Jurkat, Clone E6-1 (cell line): ENCODE results near the gene C16orf96.

DNA sequence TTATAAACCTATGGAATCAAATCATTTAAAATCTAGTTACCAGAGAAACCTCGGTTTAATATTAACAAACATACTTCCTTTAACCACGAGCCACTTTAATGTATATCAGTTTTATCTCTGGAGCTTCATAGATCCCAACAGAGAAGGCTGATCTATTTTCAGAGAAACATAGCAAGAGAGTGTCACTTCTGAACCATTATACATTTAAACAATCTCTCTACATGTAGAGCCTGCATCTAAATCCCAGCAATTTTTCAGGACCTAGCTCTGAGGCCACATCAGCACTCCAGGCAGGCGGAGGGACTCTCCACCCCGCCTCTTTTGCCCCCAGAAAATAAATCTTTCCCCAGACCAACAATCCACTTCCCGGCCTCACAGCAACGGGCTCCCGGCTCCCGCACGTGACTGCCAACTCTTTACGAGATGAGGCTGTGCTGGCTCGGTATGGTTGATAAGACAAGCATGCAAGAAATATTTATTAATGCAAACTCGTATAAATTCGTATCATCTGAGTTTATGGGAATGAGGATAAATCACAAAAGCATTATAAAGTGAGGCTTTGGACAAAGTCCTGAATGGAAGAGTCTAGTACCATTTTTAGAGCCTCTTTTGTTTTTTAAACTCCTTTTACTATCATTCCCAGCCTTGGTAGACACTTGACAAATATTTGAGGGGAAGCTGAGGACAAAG is 71.6 kb downstream of the ADCY9 start:
- RRBS, result no CpG with 5 or more reads among the region's 13 CpGs

DNA sequence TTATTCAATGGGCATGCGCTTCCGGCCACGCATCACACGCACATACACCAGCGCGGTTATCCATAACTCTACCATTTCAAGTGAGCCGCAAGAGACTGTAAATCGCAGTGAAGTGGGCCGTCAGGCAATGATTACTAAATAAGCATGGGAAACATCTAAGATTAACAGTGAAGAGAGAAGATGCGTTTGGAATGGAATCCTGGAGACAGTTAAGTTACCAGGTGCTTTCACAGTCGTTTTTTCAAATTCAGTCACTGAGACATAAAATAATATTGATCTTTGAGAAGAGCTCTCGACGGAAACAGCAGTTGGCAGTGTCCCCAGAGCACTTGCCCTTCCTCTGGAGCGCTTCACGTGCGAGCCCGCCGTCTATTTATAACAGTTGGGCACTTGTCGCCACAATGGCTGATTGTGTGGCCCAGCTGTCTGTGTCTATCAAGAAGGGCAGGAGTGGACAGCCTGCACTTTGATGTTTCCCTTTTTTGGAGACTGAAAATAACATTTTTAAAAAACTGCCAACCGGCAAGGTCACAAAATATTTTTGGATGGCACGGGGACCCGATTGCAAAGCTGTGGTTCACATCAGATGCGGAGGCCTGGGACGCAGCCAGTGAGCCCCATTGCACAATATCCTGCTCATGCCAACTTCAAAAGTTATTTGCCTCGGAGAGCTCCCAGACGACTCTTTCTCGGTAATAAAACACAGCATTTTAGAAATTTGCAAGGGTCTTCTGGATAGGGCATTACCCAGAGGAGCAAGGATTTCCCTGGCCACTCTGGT is 62.9 kb downstream of the ADCY9 start:
- RRBS, result no CpG with 5 or more reads among the region's 27 CpGs

DNA sequence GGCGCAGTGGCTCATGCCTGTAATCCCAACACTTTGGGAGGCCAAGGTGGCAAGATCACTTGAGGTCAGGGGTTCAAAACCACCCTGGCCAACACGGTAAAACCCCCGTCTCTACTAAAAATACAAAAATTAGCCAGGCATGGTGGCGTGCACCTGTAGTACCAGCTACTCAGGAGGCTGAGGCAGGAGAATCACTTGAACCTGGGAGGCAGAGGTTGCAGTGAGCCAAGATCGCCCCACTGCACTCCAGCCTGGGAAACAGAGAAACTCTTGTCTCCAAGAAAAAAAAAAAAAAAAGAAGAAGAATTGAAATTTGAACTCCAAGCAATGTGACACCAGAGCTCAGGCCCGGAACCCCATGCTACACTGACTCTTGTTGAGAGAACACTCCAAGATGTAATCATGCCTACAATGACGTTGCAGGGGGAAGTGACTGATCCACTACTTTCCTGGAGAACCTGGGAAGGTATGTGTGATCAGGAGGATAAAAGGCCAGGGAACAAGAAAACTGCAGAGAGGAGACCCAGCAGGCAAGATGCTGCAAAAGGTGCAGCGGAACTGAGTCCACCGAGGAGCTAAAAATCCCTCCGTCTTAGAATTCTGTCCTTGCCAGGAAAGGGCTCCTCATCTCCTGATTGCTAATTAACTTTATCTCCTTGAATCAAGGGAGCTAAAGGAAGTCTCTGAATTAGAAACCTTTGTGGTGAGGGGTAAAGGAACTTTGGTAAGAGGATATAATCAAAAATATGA is 57.9 kb downstream of the ADCY9 start:
- RRBS, result no CpG with 5 or more reads among the region's 10 CpGs

- RRBS, result no CpG with 5 or more reads among the region's 8 CpGs
These were observed 39.0 kb downstream of the ADCY9 start for GRCh38 chr16:4077106-4077691.

DNA sequence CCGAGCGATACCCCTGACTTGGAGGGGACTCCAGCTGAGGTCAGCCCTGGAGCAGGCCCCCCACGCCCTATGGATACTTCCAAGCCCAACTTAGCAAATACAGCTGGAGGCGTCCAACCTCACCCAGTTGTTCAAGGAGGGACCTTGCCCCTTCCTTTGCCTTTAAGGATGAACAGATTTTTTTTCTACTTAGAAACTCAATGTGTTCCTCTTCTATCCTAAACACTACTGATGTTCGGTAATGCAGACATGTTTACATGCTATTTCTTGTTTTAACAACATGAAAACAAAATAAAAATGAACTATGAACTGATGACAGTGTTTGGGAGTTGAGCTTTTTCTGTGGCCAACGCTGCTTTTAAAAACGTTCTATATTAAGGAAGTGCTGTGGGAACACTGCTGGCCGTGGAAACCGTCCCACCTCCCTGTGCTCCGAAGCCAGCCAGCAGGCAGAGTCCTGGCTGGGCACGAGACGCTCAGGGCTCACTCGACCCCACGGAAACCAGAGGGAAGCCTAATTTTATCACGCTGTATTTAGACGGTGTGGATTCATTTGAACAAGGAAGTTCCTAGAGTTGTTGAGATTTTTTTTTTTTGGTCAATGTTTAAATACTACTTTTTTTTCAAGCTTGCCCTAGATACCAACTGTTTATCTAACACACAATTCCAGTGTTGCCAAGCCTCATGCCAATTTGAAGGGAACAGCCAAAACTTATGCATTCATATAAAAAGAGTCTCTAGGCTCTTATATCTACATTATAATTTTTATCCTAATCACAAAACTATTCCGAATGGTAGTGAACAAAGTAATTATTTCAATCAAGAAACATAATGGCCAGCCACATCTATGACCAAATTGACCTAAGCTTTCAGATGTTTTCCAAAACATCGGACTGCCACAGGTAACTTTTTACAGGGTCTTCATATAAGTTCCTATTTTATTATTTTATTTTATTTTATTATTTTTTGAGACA is 25.8 kb downstream of the ADCY9 start:
- RRBS, result no CpG with 5 or more reads among the region's 18 CpGs

DNA sequence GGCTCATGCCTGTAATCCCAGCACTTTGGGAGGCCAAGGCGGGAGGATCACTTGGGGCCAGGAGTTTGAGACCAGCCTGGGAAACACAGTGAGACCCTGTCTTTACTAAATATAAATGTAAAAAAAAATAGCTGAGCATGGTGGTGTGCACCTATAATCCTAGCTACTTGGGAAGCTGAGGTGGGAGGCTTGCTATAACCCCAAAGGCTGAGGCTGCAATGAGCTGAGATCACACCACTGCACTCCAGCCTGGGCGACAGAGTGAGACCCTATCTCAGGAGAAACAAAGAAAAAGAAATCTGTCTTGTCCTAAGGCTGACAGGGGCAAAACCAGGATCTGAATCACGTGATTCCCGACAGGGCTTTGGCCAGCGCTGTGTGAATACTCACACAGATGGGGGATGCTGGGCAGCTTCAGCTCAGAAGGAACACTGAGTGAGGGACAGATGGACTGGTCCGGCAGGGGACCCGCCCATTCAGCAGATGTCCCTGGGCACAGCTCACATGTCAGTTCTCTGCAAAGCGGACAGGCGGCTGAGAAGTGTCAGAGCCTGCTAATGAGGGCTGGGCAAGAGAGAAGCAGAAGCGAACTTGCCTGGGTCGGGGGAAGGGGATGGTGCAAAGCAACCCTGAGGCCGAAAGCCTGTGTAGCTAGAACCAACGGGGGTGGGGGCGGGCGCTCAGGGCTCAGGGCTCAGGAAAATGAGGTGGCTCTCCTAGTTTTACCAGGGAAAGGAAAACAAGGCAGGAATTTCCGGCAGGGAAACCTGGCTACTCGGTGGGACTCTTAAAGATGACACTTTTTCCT is 12.0 kb upstream of the GLIS2 start:
- RRBS, result no CpG with 5 or more reads among the region's 17 CpGs

DNA sequence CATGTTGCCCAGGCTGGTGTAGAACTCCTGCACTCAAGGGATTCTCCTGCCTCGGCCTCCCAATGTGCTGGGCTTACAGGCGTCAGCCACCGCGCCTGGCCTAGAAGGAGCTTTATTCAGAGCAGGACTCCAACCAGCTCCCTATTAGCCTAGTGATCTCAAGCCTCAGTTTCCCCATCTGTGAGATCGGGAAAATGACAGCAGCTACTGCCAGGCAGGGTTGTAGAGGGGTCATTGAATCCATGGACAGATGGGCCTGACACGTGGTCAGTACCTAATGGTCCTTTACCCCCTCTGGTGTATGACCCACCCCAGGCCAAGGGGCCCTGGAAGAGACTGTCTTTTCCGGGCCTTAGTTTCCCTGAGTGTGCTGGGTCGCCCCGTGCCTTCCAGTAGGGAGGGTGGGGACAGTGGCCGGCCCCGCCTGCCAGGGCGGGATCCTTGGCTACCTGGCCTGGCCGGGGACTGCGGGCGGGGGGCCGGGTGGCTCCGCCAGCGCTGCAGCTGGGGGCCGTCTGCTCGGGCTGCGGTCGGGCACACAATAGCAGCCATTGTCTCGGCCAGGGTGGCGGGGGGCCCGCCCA is 11.3 kb downstream of the GLIS2 start:
- RRBS, result 28% methylated on average over 5 of the region's 25 CpGs

DNA sequence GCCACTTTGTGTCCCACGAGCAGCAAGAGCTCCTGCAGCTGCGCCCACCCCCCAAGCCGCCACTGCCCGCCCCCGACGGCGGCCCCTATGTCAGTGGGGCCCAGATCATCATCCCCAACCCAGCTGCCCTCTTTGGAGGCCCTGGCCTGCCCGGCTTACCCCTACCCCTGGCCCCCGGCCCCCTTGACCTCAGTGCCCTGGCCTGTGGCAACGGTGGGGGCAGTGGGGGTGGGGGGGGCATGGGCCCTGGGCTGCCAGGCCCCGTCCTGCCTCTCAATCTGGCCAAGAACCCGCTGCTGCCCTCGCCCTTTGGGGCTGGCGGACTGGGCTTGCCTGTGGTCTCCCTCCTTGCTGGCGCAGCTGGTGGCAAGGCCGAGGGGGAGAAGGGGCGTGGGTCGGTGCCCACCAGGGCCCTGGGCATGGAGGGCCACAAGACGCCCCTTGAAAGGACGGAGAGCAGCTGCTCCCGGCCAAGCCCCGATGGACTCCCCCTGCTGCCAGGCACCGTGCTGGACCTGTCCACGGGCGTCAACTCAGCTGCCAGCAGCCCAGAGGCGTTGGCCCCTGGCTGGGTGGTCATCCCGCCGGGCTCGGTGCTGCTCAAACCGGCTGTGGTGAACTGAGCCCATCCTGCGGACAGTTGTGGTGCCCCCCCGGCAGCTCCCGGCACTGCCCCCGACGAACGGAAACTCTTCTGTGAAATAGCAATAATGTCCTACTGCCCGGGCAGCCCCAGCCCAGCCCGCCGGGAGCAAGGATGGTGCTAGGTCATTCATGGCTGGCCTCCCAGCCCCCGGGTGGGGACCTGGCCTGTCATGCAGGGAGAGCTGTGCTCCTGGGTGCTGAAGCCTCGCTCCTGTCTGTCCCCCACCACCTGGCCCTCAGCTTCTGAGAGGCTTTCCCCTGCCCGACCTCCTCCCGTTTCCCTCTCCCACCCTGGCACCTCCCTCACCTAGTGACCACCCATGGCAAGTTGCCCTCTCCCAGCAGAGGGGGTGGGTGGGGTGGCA is 13.9 kb downstream of the PAM16 start:
- RRBS, result 88% methylated on average over 10 of the region's 43 CpGs

DNA sequence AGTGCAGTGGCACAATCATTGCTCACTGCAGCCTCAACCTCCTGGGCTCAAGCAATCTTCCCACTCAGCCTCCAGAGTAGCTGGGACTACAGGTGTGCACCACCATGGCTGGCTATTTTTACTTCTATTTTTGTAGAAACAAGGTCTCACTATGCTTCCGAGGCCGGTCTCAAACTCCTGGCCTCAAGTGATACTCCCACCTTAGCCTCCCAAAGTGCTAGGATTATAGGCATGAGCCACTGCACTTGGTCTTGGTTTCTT is 5.1 kb upstream of the VASN start:
- RRBS, result no CpG with 5 or more reads among the region's 2 CpGs

GRCh38 chr16:4372465-4372993 is 881 bp downstream of the VASN start:
- RRBS, result no CpG with 5 or more reads among the region's 10 CpGs

DNA sequence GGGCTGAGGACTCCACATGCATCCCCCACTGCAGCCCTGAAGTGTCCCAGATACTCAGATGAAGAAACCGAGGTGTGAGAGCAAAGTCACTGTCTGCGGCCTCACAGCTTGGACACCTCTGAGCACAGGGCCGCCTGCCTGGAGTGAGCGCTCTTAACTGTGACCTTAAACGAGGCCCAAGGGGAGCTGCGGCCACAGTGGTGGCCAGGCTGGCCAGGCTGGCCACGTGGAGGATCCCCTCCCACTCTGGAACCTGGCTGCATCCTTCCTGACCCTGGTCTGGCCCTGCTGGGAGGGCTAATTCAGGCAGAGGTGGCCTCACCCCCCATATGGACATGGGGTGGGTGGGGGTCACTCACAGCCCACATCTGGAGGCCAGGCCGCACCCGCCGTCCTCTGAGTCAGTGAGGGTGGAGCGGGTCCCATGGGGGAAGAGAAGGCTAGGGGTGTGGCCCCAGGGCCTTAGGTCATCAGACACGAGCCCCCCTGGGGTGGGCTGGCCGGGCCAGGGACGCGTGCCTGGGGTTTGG is 6.6 kb downstream of the VASN start:
- RRBS, result no CpG with 5 or more reads among the region's 15 CpGs

GRCh38 chr16:4411605-4412305 is 4.6 kb downstream of the CORO7 start:
- RRBS, result no CpG with 5 or more reads among the region's 23 CpGs

DNA sequence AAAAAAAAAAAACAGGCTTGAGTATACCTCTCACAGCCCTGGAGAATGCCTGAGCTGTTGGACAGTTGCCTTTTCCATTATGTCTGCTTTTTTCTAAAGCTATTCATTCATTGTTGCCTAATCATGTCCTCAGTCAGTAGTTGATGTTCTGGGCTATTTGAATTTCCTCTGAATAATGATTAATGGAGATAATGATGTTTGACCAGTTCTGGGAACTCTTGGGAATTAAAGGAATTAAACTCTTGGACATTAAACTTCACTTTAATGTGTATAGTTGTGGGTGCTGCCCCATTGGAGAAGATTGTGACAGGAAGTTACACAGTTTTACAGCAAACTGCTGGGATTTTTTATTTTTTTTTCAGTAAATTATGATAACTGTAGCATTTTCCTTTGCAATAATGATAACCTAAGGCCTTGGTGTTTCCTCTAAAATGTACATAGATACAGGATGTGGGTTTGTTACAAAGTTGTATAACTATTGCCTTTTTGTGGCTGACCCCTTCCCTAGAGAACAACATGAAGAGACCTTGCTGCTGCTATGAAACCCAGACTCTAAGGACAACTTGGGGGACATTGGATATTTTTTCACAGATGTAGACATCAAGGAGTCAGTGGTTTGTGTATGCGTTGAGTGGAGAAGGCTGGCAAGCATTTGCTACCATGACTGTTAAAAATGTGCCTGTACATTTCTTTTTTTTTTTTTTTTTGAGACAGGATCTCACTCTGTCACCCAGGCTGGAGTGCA is 12.1 kb downstream of the HMOX2 start:
- RRBS, result no CpG with 5 or more reads among the region's 1 CpG

GRCh38 chr16:4534180-4534898 is 4.2 kb downstream of the CDIP1 start:
- RRBS, result no CpG with 5 or more reads among the region's 14 CpGs

DNA sequence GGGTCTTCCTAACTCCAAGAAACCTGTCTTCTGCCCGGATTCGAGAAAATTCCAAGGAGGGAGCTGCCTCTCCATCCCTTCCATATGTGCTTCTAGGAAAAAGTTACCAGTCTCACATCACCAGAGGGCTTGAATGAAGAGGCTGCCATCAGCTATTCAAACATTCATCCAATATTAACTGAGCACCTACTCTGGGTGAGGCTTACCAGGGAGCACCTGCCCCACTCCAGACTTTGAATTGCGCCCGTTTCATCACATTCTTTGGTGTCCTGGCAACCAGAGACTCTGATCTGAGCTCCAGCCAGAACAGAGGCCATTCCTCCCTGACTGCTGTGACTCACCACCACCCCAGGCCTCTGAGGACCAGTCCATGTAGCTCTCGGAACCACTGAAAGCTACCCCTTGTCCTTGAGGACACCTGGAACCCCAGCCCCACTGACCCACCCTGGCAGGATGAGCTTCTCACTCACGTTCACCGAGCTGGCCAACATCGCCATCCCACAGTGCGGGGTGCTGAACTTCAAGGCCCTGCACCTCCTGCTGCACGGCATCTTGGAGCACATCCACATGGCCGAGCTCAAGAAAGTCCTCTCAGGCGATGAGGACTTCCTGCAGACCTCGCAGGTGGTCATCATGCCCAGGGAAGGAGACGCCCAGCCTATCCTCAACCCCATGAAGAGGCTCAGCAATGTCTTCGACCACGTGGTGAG is at the start of gene C16orf96:
C16orf96 (plus strand) TSS at position 304 of the 710 bp plus-strand sequence.
- RRBS, result no CpG with 5 or more reads among the region's 16 CpGs

- RRBS, result no CpG with 5 or more reads among the region's 16 CpGs
These were observed 14.3 kb upstream of the NUDT16L1 start for GRCh38 chr16:4679001-4679583.

- RRBS, result no CpG with 5 or more reads among the region's 43 CpGs
These were observed 5.1 kb downstream of the NUDT16L1 start for GRCh38 chr16:4698229-4699144.

DNA sequence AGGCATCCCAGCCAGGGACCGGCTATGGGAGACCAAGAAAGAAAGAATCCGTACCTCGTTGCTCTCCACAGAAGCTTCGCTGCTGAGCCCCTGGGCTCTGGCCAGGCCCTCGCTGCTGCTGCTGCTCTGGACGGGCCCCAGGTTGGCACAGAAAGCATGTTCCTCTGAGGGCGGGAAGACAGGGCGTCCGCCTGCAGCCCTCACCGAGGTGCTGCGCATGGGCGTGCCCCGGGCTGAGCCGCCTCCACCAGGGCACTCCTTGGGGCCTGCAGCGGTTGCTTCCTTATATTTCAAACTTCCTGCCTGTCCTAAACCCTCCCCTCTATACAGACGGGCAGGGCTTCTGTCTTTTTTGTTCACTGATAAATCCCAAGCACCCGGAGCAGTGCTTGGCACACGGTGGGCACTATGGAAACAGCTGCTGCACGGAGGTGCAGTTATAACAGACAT is 8.0 kb downstream of the NUDT16L1 start:
- RRBS, result no CpG with 5 or more reads among the region's 19 CpGs

DNA sequence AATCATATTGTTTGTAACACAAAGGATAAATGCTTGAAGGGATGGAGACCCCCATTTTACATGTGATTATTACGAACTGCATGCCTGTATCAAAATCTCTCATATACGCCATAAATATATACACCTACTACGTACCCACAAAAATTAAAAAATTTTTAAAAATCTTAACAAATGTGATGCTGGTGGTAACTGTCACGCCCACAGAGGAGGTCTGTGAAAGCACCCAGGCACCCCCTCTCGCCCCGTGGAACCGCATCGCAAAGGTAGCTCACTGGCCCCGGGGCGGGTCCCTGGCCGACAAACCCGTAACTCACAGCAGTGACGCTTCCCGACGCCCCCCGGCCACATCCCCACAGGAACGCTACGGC is 463 bp downstream of the ANKS3 start:
- RRBS, result 2% methylated on average over 8 of the region's 18 CpGs

DNA sequence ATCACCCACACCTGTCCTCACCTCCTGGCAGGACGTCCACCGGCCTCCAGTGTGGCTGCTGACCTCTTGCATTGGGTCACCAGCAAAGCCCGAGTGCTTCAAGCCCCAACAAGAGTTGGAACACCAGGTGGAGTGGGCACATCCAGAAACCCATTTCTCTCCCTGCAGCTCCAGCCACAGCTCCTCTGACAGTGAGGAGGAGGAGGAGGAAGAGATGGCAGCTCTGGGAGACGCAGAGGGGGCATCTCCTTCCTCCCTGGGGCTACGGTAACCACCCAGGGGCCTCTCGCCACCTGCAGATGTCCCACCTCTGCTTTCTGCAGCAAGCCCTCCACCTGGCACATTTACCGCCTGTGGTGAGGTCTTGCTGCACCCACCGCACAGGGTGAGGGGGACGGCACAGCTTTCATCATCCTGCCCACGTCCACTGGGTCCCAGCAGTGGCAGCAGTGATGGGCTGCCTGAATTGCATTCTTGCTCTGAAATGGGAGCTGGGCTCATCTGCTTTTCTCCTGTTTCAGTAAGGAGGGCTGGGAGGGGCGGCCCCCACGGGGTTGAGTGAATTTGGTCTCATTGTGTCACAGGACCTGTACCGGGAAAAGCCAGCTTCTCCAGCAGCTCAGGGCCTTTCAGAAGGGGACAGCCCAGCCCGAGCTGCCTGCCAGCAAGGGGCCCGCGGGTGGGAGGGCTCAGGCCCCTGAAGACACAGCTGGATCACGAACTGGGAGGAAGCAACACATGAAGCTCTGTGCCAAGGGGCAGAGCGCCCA is 12.6 kb downstream of the DNAAF8 start:
- RRBS, result no CpG with 5 or more reads among the region's 18 CpGs